AG10803 (cell line): ENCODE results near the genes TAF4 and PSMA7.

GRCh38 chr20:62025918-62026581 is 39.6 kb downstream of the TAF4 start:
- RRBS = no CpG with 5 or more reads among the region's 20 CpGs

DNA sequence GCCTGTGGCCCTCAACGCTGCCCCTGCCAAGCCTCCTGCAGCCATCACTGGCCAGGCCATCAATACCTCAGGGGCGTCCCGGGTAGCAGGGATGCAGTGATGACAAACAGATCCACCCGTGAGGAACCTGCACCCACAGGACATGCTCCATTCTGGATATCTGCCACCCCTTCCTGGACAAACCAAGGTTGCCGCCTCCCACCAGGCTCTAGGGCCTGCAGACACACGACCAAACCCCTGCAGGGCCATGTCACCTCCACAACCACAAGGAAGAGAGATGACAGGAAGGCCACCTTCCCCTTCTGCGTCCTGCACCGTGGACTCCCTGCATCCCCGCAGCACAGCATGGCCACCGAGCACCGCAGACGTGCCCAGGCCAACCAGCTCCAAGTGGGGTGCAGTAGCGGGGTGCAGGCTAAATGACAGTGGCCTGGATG is 13.9 kb downstream of the TAF4 start:
- RRBS = no CpG with 5 or more reads among the region's 13 CpGs

GRCh38 chr20:62063437-62064711 is 1.8 kb downstream of the TAF4 start:
- RRBS = 4% methylated on average over 5 of the region's 83 CpGs

GRCh38 chr20:62065478-62065994 is at the start of gene TAF4:
Gene TAF4, minus strand, starts transcription at chr20:62065881.
- RRBS = under 1% methylated on average over 12 of the region's 89 CpGs

DNA sequence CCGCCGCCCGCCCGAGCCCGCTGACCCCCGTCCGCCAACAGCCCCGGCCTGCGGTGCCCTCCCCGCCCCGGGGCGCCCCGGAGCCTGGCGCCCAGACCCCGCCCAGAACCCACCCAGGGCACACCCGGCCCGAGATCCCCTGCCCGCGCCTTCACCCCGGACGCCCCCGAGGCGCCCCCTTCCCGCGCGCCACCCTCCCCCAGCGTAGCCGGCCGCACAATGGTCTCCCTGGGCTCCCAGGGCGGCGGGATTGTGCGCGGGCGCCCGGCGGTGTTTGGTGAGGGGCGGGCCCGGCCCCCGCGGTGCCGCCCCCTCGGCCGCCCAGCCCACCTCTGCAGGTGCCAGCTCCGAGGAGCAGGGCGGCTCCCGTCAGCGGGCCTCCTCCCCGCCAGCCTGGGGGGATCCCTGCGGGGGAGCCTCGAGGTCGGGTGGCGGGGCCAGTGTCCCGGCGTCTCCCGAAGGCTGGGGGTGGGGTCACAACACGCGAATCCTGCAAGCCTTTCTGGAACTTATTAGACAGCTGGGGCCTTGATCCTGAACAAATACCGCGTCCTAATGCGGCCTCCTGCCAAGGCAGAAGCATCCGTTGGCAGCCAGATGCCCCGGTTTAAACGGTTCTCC is 636 bp downstream of the LSM14B start:
- RRBS = 2% methylated on average over 22 of the region's 63 CpGs

DNA sequence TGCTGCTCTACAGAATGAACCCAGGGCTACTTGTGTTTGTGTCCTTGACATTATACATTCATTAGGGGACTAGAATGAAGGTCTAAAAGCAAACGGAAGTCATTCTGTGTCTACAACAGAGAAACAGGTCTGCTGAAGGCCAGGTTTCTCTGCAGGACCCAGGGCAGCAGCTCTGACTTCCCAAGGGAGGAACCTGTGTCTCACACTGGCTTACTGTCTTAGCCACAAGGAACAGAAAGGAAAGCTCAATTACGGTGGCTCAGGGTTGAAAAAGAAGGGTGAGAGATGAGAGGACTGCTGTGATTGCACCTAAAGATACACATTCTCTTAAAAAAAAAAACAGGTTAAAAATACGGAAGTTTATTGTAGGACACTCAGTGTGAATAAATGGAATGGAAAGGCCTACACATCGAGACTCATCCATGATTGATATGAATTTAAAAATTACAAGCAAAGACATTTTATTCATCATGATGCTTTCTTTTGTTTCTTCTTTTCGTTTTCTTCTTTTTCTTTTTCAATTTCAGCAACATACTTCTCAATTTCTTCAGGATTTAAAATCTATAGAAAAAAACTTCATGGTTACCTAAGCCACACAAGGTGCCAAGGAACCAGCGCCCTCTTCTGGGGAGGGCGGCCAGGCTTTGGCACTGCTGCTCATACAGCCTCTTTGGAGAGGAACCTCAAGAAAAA is 6.7 kb downstream of the PSMA7 start:
- RRBS = no CpG with 5 or more reads among the region's 7 CpGs

DNA sequence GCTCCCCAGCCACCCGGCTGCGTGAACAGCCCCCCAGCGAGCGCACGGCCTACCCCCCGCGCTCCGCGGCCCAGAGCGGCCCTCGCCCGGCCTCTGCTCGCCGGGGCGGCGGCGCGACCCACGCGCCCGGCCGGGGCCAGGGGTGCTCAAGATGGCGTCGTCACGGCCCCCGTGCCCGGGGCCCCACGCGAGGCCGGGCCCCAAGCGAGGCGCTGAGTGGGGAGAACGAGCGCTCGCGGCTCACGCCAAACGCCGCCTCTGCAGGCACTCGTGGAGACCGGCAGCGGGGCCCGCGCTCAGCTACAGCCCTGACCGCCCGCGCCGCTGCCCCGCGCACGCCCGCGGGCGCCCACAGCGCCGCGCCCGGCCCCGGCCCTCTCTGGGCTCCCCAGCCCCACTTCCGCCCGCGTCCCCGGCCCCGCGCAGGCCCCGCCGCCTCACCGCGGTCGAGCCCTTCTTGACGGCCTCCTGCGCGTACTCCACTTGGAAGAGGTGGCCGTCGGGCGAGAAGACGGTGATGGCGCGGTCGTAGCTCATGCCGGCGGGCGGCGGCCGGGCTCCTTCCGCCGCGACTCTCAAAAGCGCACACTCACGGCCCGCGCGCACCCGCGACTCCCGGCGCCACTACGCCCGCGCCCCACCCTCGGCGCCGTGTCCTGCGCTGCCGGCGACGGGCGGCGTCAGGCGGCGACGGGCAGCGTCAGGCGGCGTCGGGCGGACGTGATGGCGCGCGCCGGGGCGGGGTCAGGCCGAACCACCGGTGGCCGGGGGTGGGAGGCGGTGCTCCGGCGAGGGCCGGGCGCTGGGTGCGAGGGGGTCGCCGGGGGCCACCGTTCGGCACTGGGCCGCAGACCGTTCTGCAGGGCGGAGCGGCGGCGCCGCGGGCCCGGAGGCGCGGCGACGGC is at the start of gene PSMA7:
Gene PSMA7, minus strand, starts transcription at position 628 of the 905 bp plus-strand sequence.
- RRBS = 1% methylated on average over 94 of the region's 149 CpGs

GRCh38 chr20:62144145-62144677 is 642 bp downstream of the SS18L1 start:
- RRBS = 1% methylated on average over 37 of the region's 68 CpGs

GRCh38 chr20:62156687-62157280 is 13.2 kb downstream of the SS18L1 start:
- RRBS = no CpG with 5 or more reads among the region's 18 CpGs

- RRBS = 75% methylated on average over 10 of the region's 27 CpGs
These were observed 16.8 kb upstream of the MTG2 start for GRCh38 chr20:62165849-62166550.

DNA sequence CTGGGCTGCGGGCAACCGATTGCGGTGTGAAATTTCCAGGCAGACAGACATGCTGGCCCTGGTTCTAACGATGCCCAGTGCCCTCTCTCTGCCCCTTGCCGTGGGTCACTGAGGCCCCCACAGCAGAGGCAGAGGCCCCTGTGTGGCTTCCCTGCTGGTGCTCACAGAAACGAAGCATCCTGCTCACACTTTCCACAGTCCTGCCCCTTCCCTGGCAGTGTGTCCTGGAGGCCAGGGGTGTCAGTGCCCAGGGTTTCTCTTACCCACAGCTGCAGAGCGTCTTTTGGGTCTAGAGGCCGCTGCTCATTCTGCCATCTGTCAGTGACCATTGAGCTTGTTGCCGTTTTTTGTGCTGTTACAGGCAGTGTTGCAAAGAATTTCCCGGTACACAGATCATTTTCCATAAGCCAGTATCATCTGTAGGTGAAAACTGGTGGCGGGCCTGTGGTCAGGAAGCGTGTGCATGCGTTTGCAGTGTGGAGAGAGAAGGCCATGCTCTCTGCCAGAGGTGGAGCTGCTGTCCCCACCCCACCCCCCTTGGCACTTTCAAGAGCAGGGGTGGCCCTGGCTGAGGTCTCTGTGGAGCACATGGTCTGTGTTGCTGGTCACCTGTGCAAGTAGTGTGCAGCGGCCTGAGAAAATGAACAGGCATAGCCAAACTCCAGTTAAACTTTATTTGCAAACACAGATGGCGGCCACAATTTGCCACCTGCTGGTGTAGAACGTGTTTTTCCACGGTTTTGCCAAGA is 2.2 kb downstream of the ADRM1 start:
- RRBS = no CpG with 5 or more reads among the region's 17 CpGs

GRCh38 chr20:62316501-62317421 is 14.0 kb downstream of the ADRM1 start:
- RRBS = no CpG with 5 or more reads among the region's 40 CpGs

GRCh38 chr20:62358101-62358945 is 8.8 kb downstream of the LAMA5 start:
- RRBS = 59% methylated on average over 6 of the region's 24 CpGs

DNA sequence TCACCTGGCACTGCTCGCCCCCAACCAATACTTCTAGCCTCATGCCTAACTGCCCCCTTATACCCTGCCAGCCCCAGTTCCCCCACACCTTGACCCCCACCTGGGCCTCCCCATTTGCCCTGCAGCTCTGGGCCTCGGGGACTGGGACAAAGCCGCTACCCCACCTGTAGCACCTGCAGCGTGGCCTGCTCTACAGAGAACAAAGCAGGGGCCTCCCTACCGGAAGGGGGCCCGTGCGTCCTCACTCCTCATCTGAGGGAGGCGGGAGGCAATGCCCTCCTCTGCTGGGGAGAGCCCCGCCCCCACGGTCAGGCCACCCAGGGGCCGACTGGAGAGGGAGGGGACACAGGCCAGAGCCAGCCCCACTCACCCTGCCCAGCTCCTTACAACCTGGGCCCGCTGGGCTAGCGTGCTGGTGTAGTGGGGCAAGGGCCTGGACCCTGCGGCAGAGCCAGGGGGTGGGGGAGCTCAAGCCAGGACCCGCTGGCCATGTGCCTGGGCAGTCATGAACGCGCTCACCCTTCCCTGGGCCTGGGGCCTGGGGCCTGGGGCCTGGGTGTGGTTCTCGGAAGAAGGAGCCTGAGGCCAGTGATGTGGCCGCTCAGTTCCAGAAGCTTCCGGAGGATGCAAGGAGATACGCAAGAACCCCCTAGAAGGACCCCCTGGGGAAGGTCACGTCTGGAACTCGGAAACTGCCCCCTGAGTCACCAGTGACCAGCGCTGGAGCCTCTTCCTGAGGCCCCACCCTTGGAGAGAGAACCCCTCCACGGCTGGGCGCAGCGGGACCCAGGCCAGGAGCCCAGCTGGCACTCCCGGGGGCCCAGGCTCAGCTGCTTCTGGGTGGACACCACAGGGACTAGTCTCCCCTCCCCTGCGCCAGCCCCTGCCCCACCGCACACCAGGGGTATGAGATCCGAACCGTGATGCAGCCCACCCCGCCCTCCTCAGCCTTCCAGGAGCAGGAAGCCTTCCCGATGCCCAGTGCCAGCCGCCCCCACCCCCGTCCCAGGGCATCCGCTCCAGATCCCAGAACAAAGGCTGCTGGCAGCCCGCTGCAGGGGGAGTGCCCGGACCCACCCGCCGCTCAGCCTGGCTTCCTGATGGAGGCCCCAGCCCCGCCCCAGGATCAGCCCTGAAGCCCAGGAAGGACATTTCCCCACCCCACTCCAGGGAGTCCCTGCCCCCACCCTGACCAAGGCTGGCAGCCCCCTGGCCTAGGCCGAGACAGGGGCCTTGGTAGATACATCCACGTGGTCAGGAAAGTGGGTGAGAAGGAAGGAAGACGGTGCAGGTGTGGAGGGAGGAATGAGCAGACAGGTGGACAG is 7.7 kb downstream of the LAMA5 start:
- RRBS = no CpG with 5 or more reads among the region's 45 CpGs

- RRBS = no CpG with 5 or more reads among the region's 25 CpGs
These were observed 2.1 kb downstream of the LAMA5 start for GRCh38 chr20:62364847-62365588.

GRCh38 chr20:62372252-62372709 is 5.2 kb upstream of the LAMA5 start:
- RRBS = 53% methylated on average over 2 of the region's 12 CpGs

- RRBS = 1% methylated on average over 12 of the region's 44 CpGs
These were observed 457 bp downstream of the RPS21 start for GRCh38 chr20:62387233-62387887.

DNA sequence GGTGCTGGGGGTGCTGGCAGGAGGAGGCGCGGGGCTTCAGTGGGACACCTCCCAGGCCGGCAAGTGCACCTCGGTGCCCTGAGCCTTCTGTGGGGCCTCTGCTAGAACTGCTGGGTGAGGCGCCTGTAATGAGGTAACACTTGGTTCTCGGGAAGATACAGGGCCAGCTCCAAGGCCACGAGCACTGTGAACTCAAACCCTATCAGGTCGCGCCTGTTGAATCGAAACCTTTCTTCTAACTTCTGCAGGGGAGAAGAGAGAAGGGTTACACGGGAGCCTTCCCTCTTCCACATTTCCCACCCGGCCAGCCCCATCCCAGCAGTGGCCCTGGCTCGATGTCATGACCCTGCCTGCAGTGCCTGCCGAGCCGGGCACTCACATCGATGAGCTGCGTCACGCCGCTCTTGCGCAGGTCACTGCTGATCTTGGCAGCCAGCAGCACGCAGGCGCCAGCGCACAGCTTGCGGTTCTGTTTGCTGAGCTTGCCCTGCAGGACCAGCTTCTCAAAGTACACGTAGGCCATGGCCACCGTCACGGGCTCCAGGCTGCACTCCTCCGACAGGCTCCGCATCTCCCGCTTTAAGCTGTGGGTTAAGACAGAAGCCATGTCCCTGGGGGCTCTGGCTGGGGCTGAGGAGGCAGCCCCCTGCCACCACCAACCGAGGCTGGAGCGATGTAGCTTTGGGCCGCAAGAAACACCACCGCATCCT is 4.1 kb downstream of the RPS21 start:
- RRBS = 65% methylated on average over 4 of the region's 34 CpGs

DNA sequence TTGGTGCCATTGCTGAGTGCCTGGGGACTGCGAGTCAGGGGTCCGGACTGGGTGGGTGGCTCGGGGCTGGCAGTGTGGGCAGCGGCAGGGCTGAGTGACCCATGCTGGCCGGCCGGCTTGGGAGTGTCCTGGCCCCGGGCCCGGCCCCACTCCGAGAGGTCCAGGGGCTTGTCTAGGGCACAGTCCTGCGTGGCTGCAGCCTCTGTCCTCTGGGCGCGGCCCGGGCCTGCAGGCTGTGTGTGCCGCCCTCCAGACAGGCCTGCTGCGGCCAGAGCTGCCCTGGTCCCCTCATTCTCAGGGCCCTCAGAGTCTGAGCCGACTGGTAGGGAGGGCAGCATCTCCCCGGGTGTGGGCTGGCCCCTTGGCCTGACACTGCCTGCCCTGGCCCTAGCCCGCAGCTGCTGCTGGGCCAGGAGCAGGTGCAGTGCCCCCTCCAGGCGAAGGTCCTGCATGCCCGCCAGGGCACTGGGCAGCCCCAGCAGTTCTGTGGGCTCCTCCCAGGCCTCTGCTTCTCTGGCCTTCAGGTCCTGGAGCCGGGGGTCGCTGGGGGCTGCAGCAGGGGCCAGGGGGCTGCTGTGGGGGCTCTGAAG is 6.9 kb upstream of the CABLES2 start:
- RRBS = 62% methylated on average over 11 of the region's 22 CpGs

- RRBS = 8% methylated on average over 25 of the region's 50 CpGs
These were observed 1.5 kb downstream of the GATA5 start for GRCh38 chr20:62474064-62474829.